RPMI7951 (cell line): ENCODE measurements around a stretch of chr4.

DNA sequence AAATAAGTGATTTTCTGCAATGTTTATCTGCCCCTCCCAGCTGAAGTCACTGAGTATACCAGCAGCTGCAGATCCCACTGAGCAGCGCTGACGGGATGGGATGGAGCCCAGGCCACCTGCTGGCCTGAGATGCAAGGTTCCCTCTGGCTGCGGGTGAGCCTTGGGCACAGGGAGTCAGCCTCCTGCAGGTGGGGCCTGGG, 223.0 kb upstream of the FAT1 start:
- RAMPAGE, long total RNA = no peak

DNA sequence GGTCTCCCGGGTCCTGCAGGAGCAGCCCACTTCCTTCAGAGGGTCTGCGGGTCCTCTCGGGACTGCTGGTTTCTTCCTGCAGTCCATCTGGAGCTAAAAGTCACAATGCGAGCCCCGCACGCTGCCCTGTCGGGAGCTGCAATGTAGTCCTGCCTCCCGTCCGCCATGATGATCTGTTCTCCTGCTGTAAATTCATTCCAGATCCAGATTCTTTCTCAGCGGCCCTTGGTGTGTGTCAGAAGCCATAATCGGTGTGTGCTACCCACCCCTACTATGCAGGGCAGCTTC, 323.1 kb upstream of the ZFP42 start:
- RAMPAGE, long total RNA = no peak

DNA sequence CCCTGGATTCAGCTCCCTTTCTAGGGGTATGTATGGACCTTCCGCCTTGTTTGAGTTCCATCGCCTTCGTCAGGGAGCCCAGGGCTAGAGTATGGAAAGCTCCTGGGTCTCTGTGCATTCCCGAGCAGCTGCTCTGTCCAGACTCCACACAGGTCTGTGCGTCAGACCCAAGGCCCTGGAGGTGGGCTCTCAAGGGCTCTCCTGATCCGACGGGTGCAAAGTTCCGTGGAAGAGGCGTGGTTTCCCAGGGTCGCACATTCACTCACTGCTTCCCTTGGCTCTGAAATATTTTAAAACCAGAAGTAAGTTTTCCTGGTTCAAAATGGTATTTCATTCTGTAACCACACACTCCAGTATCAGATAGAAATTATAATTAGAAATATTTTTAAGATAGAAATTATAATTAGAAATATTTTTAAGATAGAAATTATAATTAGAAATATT, 863.3 kb downstream of the TRIML1 start:
- RAMPAGE, long total RNA = no peak

DNA sequence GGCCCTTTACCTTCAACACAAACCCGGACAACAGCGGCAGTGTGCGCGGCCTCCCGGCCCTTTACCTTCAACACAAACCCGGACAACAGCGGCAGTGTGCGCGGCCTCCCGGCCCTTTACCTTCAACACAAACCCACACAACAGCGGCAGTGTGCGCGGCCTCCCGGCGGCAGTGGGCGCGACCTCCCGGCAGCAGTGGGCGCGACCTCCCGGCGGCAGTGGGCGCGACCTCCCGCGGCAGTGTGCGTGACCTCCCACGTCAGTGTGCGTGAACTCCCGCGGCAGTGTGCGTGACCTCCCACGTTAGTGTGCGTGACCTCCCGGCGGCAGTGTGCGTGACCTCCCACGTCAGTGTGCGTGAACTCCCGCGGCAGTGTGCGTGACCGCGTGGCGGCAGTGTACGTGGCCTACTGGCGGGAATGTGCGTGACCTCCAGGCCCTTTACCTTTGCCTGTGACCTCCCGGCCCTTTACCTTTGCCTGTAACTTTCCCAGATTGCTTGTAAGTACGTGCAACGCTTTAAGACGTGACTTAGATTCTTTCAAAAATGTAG, 576.6 kb upstream of the FRG1 start:
- RAMPAGE, long total RNA = no peak